NT2/D1 (cell line): ENCODE data around the genes BCAS3 and NACA2.

DNA sequence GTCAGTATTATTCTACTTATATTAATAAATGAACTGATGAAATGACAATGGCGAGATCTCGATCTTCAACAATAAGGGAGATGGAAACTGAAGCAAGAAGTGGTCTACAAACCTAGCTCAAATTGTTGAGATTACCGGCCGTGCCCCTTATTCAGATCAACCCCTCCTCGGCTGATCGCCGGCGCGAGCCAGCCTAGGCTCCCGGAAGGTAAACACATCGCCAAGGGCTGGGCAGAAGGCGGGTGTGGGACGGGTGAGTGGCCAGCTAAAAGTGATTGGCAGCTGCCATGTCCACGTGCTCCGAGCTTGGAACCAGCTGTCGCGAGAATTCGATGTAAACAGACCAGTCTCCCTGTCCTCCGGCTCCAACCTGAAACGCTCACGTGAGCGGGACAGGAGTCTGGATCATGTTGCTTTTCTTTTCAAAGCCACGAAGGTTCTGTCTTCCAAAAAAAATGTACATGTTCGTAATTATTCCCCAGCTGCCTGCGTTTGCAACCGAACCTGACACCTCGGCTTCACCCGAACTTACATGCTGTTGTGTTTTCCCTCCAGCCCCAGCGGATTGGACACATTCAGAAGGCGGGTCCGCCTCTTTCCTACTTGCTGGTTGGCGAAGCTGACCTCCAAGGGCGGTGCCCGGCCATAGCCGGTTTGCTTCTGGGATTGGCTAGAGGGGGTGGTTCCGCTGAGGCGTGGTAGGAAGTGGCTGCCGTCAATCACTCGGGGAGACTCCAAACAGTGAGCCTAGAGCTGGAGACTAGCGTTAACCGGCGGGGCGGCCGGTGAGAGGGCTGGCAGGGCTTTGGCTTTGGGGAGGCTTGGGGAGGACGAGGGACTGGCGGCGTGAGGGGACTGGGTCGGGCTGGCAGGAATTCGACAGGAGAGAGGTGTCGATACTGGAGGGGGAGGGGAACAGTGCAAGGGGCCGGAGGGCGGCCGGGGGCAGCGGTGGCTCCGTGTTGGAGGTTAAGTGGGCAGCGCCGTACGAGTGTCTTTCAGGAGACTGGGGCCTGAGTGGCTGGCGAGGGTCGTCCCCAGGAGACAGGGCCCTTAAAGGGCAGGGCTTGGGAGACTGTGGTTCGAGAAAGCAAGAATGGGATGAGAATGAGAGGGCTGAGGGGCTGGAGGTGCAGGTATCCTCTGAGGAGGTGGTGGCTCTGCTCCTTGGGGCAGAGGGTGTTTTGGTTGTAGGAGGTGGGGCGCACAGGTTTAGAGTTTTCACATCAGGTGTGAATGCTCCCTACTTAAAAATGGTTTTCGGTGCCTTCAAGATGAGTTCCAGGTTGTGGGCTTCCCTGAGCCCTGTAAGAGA, at the start of gene BCAS3:
TSS of gene BCAS3 (plus strand) at position 722 of the 1,315 bp plus-strand sequence.
- RRBS, 2 experiments, result 0% methylated on average over 3 of the region's 63 CpGs; no CpG with 5 or more reads in 1 of the 2 experiments

DNA sequence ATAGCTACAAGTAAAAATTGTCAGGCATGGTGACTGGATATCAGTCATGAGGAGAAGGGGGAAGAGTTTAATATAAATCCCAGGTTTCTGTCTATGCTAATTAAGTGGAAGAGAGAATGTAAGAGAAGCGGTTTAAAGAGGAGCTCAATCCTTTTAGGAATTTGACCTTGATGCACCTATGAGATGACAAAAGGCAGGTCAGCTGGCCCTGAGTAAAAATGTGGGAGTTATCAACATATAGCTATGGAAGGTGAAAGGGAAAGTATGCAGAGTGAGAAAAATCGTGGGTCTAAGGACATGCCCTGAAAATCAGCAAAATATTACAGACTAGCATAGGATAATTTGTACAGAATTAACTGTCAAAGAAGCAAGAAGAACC, 210.0 kb upstream of the TBX2 start:
- RRBS, 2 experiments, result no CpG with 5 or more reads among the region's 2 CpGs

DNA sequence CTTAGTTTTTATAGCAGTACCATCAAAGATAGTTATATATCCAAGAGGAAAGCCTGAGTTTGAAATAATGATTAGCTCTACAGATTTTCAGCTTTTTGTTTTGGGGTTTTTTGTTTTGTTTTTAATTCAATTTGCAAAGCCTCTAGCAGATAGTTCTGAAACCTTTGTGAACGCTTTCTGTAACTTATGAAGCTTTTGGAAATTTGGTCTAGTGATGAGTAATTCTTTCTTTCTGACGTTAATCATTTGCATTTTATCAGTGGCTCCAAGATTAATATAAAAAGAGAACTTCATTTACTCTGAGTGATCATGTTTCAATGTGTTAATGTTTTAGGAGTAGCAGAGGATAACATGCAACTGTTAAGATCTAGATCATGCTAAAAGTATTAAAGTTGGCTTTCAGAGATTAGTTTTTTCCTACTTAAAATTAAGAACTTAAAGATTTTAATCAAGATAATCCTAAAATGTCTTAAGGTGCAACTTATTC, 160.3 kb upstream of the TBX2 start:
- RRBS, 2 experiments, result no CpG with 5 or more reads among the region's 2 CpGs

- RRBS, 2 experiments, result no CpG with 5 or more reads among the region's 8 CpGs
These were observed 43.2 kb upstream of the TBX2 start for GRCh38 chr17:61356319-61357005.

DNA sequence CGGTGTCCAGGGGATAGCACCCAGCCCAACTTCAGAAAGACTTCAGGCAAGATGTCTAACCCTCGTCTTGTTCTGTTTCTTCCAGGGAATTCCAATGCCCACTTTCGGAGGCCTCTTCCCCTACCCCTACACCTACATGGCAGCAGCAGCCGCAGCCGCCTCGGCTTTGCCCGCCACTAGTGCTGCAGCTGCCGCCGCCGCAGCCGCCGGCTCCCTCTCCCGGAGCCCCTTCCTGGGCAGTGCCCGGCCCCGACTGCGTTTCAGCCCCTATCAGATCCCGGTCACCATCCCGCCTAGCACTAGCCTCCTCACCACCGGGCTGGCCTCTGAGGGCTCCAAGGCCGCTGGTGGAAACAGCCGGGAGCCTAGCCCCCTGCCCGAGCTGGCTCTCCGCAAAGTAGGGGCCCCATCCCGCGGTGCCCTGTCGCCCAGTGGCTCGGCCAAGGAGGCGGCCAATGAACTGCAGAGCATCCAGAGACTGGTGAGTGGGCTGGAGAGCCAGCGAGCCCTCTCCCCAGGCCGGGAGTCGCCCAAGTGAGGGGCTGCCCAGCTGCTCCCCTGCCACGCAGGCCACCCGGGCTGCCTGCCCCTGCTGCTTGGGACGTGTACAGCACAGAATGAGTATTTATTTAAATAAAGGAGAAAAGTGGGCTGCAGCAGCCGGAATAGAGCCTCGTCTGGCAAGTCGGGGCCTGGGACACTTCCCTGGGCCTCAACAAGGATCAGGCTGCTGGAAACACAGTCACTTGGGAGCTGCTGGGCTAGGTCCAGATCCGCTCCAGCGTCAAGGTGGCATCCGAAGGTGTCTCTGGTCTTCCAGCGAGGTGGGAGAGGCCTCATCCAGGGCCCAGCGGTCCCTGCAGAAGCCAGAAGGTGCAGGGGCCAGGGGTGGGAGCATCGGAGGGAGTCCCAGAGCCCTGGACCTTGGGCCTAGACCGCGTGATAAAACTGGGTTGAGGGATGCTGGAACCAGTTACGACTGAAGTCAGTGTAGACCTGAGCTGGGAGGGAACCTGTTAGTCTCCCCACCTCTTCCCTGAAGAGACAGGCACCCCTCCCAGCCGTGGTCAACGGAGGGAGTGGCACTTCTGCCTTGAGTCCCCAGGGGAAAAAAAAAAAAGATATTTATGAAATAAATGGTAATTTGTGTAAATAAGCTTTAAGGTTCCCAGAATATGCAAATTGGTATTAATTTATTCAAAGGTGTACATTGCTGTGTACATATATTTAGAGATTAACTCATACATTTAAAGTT, 8.8 kb downstream of the TBX2 start:
- RRBS, 2 experiments, result 85 to 93% methylated on average over 9 to 10 of the region's 48 CpGs

DNA sequence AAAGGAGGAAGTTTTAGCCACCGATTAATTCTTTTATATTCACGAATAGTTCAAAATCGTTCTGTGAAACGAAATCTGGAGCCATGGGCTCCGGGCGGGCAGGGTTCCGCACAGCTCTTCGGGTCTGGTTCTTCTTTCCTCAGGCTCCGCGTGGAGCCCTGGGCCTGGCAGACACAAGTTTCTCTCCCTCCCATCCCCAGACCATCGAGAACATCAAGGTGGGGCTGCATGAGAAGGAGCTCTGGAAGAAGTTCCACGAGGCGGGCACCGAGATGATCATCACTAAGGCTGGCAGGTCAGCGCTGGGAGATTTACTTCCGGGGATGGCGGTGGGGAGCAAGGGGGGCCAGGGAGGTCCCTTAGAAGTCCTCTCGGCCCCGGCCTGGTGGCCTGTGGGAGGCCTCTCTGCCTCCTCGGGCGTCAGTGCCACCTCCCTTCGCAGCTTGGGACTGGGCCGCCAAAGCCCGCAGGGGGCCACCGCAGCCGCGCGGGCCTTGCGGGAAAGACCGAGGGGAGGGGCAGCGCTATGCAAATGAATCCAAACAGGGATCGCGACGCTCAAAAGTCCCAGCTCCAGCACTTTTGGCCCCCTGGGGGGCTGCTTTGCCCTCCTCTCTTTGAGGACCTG, 5.2 kb downstream of the TBX4 start:
- RRBS, 2 experiments, result 2% methylated on average over 4 of the region's 34 CpGs

DNA sequence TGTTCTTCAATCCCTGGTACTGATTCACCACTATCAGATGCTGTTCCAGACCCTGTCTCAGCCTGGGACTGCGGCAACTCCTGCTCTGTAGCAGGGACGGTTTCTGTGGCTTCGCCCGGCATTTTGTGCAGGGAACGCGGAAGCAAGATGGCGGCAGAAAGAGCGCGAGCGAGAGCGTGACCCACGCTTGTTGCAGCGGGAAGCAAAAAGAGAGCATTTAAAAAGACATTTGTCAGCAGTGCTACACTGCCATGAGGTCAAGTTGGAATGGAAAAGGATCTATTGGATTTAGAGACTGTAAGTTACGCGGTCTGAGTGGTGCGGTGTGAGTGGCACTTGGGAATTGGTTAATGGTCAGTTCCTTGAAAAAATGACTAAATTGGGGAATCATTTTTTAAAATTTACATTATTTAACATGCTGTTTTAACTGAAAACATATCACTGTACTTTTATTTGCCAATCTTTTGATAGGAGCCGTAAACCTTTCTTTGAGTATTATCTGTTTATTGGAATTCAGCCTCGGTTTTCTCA, at the start of gene NACA2:
TSS of gene NACA2 (minus strand) at position 161 of the 531 bp plus-strand sequence.
- RRBS, 2 experiments, result no CpG with 5 or more reads among the region's 18 CpGs

DNA sequence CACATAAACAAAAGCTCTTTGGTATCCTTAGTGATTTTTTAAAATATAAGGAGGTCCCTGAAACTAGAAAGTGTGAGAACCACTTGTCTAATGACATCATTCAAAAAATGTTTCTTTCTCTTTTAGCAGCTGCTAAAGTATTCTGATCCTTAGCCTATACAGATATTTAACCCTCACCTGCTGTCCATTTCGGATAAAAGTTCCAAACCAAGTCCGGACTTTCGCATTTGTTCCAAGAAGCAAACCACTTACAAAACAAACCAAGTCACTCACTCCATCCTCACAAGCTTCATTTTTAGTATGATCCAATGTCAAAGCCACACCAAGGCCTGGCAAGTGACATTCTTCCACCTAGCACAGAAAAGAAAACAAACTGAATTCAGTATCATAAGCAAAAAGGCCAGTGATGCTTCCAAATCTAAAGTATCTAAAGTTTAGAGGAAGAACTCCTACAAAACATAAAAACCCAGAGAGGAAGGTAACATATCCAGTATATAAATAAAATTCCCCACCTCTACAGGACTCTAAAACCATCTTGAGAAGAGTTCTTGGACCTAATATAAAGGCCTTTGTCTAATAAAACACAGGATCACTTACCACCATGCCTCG, 16.3 kb downstream of the INTS2 start:
- RRBS, 2 experiments, result no CpG with 5 or more reads among the region's 4 CpGs

DNA sequence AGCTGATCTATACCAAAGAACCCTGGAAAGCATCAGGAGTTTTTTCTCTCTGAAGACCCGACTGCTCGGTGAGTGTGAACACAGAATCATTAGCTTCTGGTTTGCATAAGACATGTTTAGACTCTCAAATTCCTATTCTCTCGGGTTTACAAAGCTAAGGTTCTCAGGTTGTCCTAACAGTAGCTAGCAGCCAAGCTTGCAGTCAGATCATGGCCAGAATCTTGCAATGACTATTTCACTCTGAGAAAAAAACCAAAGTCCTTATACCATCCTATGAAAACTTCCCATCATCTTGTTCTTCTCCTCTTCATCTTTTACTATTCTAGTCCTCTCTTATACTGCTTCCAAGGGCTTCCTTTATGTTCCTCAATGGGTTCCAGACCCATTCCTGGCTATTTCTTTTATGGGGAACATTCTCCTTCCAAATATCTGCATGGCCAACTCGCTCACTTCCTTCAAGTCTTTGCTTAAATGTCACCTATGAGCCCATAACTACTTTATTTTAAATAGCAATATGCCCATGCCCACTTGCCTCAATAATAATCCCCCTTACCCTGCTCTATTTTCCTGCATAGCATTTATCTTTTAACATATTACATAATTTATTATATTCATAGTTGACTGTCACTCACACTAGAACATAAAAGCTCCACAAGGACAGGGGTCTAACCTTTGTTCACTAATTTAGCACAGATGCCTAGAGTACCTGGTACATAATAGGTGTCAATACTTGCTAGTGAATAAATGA, 68.6 kb upstream of the INTS2 start:
- RRBS, 2 experiments, result no CpG with 5 or more reads among the region's 4 CpGs

DNA sequence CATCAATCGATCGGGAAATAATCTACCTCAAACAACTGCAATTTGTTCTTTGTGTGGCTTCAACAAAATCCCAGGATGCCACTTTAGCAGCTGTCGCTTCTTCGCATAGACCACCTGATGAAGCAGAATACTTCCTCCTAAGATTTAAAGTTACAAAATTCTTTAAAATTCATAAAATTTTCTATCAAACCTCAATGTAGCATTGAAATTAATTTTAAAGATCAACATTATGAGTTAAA, 35.6 kb downstream of the MED13 start:
- RRBS, 2 experiments, result no CpG with 5 or more reads among the region's 4 CpGs

GRCh38 chr17:62065835-62066133, 706 bp upstream of the MED13 start:
- RRBS, 2 experiments, result under 1% methylated on average over 6 of the region's 22 CpGs

DNA sequence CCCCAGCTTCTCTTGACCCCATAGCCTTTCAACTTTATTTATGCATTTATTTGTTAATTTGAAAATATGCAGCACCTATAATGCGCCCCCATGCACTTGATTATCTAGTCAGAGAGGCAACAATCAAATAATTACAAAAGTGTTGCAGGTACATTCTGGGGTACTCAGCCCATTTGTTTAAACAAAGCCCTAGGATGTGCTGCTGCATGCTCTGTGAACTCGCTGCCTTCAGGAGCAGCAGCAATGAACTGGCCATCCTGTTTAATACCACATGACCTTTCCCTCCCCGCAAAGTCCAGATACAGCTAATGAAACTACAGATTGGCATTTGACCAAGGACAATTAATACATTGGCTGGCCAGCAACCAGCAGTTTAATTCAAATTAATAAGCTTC, 28.7 kb upstream of the MED13 start:
- RRBS, 2 experiments, result no CpG with 5 or more reads among the region's 3 CpGs

- RRBS, 2 experiments, result no CpG with 5 or more reads among the region's 3 CpGs
These were observed 46.0 kb upstream of the MED13 start for GRCh38 chr17:62111039-62111501.

DNA sequence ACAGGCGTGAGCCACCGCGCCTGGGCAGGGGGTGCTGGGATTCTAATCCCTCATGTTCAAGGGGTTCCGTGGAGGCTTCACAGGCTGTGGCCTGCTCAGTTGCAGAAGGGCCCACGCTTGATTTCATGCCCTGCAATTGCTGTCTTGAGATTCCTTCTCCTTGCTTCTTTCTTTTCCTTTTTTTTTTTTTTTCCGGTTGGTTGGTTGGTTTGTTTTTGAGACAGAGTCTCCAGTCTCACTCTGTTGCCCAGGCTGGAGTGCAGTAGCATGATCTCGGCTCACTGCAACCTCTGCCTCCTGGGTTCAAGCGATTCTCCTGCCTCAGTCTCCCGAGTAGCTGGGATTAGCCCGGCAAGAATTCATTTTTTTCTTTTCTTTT, 19.0 kb upstream of the TLK2 start:
- RRBS, 2 experiments, result no CpG with 5 or more reads among the region's 10 CpGs

GRCh38 chr17:62480940-62481434, 2.4 kb downstream of the TLK2 start:
- RRBS, 2 experiments, result no CpG with 5 or more reads among the region's 2 CpGs

DNA sequence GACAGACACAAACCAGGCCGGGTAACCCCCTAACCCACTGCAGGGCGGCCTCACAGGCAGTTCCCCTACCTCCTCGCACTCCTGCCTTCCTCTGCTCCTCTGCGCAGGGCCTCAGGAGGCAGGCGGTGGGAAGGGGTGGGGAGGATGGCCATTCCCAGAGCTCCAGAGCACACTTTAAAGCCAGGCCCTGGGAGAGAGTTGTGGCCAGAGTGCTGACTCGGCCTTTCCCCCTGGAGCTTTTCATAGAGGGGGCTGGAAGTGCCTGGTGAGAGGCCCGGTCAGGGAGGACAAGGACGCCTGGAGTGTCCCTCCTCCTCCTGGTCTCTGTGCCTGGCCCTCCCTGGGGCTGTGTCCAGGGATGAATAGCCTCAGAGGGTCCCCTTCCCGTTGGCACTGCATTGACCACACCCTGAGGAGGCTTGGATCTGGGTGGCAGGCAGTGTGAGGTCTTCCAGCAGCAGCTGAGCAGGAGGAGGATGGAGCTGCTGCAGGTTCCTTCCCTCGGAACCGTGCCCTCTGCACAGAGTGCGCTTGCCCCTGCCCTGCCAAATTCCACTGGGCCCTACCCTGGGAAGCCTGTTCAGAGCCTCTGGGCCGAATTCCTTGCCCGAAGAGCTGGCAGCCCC, 1.8 kb downstream of the MRC2 start:
- RRBS, 2 experiments, result 12 to 83% methylated on average over 1 of the region's 14 CpGs

- RRBS, 2 experiments, result no CpG with 5 or more reads among the region's 13 CpGs
These were observed 11.6 kb upstream of the MARCHF10 start for GRCh38 chr17:62819526-62820284.

DNA sequence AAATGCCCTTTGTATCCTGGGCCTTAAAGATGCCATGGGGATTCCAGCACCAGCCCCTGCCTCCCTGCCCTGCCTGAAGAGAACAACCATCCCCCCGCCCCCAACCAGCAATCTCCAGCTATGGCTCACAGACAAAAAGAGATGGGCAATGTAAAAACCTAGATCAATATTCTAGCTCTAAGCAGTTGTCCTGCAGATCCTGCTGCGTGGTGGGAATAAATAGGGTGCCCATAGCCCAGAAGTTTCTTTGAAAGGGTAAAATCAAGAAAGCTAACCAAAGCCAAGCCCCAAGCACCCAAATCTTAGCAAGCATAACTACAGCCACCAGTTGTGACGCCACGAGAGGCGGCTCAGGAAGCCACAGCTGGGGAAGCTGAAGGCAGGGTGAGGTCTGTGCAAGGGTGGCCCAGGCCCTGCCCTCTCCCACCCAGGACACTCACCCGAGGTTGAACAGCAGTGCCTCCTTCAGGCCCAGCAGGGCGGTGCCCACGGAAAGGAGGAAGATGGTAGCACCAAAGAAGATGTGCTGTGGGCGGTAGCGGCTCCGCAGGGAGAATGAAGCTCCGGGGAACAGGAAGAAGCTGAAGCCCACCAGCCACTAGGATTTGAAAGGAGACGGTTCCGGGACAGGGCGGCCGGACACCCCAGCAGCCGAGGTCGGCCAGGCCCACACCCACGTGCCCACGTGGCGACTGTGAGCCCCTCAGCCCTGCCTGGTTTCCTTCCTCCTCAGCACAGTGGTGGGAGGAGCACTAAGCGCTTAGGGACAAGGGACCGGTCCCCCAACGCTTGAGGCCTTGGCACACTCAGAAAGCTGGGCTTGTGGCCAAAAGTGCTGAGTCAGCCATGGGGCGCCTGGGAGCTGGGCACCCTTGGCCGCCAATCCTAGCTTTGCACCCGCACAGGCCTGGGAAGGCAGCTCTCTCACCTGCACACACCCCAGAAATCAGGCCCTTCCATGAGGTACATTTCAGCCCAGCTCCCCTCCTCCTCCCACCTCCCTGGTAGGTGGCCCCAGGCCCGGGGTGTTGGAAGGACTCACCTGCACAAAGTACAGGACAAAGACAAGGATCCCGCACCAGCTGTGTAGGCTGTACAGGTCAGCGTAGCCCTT, 11.1 kb downstream of the CYB561 start:
- RRBS, 2 experiments, result 80 to 98% methylated on average over 3 of the region's 30 CpGs

- RRBS, 2 experiments, result no CpG with 5 or more reads among the region's 7 CpGs
These were observed 10.2 kb downstream of the MAP3K3 start for GRCh38 chr17:63632443-63632809.

GRCh38 chr17:63633525-63634680, 11.7 kb downstream of the MAP3K3 start:
- RRBS, 2 experiments, result no CpG with 5 or more reads among the region's 5 CpGs